Vein endothelial cell (primary cell): ENCODE measurements around a stretch of chr3.

DNA sequence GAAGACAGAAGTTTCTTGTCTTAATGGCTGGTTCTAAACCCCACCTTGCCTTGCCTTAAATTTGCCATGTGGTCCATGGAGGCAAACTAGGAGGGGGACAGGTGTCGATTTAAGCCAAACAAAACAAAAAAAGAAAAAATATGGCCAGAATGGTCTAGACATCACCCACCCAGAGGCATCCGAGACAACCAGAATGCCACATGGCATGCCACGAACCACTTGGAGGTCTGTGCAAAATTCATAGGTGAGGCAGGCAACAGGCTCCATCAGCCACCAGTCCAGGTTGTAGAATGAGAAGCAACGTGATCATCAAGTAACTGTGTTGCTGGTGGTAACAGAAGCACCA is 418.0 kb downstream of the FOXP1 start:
- CAGE, long polyA plus RNA = no peak

DNA sequence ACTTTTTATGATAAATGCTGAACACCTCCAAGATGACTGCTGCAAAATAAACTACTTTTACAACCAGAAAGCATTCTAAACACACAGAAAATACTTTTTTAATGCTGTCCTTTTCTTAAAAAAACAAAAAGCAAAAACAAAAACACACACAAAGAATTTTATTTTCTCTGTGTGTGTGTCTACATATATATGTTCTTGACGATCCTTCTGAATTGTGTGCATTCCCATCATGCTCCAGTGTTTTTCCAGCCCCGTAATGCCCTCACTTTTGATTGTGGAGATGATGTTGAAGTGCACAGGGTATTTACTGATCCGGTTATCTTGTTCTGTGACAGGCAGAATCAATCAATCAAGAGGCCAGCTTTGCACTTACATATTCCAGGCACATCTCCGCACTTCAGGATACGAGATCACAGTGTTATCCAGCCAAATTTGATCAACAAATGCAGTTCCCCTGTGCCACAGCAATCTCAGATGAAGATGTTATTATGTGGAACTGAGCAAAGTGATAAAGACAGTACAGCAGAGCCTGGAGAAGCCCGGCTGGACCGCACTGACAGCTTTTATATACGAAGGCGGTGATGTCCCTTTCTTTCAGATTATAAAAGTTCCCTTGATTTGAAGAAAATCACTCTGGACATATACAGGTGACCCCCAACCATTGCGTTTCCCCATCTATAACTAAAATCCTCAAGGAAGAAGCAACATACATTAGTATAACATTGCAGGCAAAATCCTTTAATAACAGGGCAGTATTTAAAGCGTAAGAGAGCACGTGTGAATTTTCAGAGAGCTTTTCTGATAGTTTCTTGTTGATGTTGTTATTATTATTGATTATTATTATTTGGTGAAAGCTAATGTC is 416.6 kb downstream of the FOXP1 start:
- CAGE, long polyA plus RNA = no peak

DNA sequence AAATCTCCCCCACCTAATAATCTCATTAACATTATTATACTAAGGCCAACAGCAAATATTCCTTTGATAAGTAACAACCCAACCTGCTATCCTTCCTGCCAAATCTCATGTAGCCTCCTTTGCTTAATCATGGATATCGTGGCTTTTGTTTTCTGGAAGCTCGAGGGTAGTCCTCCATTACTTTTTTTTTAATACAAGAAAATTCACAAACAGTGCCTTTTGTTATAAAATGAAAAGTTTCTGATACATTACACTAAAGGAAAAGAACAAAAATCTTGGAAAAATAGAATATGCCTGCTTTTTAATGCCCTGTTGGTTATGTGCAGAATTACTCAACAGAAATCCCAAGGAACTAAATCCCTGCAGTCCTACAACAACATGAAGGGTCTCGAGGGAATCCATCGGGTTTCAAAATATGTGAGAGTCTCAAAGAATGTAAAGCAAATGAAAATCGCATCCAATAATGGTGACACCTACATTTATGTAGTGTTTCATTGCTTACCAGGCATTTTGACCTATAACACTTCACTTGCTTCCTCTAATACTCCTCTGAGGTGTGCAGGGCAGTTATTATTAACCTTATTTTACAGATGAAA is 411.4 kb downstream of the FOXP1 start:
- CAGE, long polyA plus RNA = no peak

GRCh38 chr3:71208082-71208699 is 375.3 kb downstream of the FOXP1 start:
- CAGE, long polyA plus RNA = no peak

GRCh38 chr3:71208700-71209320 is 374.7 kb downstream of the FOXP1 start:
- CAGE, long polyA plus RNA = no peak

GRCh38 chr3:71321053-71321493 is 262.5 kb downstream of the FOXP1 start:
- CAGE, long polyA plus RNA = no peak

- CAGE, long polyA plus RNA = no peak
These were observed 151.0 kb downstream of the FOXP1 start for GRCh38 chr3:71432194-71433209.

DNA sequence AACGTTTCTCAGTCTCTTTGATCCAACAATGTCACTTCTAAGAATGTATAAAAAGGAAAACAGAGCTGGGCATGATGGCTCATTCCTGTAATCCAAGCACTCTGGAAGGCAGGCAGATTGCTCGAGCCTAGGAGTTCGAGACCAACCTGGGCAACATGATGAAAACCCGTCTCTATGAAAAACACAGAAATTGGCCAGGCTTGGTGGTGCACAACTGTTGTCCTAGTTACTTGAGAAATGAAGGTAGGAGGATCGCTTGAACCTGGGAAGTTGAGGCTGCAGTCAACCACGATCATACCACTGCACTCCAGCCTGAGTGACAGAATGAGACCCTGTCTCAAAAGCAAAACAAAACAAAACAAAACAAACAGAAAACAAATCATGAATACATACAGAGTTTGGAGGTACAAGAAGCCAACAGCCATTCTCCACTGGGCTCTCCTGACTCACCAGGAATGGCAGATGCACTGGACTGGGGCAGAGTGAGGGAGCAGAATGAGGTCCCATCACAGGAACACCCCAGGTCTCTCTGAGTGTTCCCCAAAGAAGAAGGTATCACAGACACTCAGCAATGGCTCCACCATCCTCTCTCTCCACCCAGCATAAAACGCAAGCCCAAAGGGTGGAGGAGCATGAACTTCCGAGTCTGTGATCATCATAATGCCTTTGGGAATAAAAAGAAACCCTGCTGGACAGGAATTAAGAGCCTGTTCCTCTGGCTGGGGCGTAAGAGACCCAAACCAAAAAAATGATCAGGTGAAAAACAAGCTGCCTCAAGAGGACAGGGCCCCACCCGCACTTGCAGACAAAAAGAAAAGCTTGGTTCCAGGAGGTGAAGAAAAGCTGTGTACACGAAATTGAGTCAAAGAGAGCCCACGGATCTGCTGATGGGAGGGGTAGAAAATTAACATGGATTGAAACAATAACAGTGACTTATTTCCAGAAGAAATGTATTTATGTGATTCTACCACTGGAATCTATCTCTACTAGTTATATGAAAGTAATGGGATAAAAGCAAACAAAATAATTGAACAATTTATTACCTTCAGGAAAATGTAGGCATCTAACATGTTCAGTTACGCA is 146.1 kb downstream of the FOXP1 start:
- CAGE, long polyA plus RNA = no peak

- CAGE, long polyA plus RNA = no peak
These were observed 131.7 kb downstream of the FOXP1 start for GRCh38 chr3:71451743-71452319.

DNA sequence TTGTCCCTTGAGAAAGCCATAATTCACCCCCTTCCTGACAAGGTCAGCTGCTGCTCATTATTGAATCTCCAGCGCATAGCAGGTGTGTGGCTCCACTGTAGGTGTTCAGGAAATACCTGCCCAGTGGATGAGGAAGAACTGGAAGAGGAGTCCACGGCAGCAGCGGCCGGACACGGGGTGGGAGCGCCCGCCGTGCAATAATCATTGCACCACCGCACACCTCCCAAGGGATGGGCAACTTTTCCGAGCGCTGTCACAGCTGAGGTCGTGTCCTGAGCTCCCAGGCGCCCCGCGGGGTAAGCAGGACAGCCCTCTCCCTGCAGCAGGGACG is 715 bp downstream of the EIF4E3 start:
- CAGE, long polyA plus RNA = no peak

GRCh38 chr3:71728872-71729337 is 3.7 kb upstream of the EIF4E3 start:
- CAGE, long polyA plus RNA = no peak

DNA sequence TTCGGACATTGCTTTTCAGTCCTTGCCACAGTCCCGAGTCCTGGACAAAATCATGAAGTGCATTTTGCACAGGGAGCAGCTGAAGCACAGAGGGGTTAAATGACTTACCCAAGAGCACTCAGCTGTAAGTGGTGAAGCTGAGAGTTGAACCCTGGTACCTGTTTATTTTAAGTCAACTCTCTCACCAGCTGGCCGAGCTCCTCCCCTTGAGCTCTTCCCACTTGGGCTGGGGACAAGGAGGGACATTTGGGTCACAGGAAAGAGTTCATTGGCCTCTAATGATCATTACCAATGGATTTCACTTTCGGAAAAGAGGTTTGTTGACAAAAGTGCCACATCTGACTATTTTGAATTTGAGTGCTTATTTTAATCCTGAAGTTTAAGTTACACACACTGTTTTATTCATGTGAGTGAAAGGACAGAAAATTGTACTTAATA is 368.7 kb upstream of the PROK2 start:
- CAGE, long polyA plus RNA = no peak

DNA sequence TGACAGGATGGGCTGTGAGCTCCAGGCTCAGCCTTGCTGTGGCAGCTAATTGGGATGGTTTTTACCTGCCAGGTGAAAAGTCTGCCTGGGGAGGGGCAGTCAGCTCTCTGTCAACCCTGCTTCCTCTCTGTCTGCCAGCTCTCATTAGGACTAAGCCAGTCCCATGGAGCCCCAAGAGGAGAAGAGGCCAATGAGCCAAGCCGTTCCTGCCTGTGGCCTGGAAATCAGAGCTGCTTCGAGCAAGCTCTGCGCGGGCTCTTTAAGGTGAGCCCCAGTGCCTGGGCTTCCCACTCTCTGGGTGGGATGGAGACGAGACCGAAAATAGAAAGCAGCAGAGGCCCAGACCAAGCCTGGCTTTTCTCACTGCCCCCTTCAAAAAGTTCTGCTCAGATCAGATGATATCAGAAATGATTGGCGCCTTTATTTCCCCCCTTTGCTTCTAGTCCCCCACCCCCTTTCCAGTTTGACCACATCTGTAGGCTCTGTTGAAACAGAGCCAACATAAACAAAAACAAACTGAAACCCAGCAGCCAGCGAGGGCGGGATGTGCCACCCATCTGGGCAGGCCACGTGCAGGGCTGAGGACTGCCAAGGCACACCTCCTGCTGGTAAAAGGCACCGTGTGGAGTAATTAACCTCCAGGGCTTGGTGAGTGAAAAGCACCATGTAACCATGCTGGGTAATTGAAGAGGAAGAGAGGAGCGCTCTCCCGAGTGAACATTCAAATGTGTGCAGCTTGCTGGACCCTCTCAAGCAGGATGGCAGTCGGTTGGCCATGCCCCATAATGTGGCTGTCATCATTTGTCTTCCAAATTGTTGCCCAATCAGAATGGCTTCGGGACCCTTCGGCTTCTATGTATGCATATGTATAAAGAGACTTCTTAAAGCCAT is 471.0 kb upstream of the PROK2 start:
- CAGE, long polyA plus RNA = no peak

DNA sequence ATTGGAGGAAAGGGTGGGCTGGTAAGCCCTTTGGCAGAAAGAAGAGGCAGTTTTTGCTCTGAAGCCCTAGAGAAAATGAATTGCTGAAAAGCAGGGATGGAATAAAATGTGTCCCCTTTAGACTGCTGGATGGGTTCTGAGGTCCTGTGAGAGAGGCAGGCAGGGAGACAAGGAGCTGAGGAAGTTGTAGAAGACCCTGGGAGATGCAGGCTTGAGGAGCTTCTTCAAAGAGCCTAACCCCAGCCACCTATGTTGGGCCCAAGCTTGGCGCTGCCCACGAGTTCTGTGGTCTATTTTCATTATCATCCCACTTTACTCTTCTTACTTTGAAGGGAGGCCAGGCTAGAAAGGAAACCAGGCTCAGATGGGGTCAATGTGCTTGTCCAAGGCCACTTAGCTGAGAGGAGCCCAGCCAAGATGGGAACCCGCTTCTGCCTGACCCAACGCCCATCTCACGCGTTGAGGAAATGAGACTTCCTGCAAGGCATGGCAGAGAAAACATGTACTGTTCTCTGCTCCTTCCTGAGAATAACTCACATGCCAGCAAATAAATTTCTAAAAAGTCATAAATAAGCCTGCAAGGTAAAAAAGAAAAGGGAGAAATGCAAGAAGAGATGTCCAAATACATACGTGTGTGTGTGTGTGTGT is 486.2 kb upstream of the PROK2 start:
- CAGE, long polyA plus RNA = no peak

- CAGE, long polyA plus RNA = no peak
These were observed 511.3 kb downstream of the SHQ1 start for GRCh38 chr3:72336871-72337490.

- CAGE, long polyA plus RNA = no peak
These were observed 408.7 kb downstream of the SHQ1 start for GRCh38 chr3:72439497-72439935.

GRCh38 chr3:72567502-72567941 is 280.7 kb downstream of the SHQ1 start:
- CAGE, long polyA plus RNA = no peak

DNA sequence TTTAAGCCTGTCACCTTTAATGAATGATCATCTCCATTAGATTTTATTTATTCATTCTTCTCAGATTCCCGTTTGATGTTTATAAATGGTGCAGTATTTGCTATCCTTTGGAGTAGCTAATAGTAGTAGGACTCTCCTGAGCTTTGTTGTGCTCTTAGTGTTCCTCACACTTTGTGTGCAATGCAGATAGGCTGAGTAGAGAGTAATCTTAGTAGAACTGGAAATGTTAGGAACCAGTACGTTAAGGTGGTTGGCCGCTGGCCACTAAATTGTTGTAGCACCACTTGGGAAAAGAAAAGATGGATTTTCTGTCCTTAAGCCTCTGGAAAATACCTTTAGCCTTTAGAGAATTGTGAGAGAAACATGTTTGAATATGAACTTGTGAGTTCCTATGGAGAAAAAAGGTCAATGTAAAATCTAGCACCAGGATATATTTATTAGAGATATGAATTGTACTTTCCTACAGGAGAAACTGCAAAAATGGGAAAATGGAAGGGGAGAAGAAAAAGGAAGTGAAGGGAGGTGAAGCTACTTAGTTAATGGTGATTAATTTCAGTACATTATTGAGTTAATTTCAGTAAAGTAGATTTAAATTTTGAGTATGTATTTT is 19.8 kb upstream of the EBLN2 start:
- CAGE, long polyA plus RNA = no peak

DNA sequence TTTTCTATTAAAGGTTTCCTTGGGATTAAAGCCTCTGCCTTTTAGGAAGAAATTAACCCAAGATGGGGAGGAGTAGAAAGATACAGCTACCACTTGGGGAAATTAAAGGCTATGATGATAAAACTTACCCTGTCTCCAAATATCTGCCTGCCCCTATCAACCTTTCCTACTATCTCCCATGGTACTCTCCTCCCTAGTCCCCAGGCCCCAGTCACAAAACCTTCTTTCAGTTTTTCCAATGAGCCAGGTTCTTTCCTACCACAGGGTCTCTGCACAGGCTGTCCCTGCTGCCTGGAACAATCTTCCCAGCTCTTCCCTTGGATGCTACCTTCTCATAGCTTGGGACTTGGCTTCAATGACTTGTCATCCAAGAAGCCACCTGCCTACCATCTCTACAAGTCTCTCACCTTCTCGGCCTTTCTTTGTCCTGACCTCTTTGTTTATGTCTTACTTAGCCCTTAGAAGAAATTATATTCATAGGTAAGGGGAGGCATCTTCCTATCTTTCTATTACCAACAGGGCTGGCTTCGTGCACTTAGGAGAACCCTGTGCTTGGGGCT is 136.5 kb downstream of the PDZRN3 start:
- CAGE, long polyA plus RNA = no peak

GRCh38 chr3:73658719-73659466 is 34.2 kb upstream of the PDZRN3 start:
- CAGE, long polyA plus RNA = no peak